ENCODE measurements around the genes SUN3 and VWC2.

DNA sequence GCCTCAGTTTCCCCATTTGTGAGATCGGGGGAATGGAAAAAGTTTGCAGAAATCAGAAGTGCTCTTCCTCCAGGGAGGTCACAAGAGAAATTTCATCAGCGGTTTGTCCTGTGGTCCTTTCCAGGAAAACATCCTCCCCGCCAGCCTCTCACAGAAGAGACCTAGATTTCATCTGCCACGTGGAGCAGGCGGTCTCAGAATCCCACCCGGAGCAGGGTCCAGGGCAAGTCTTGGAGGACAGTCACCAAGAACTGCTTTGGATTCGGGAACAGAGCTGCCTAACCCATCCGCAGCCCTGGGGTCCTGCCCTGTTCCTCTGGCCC, 882 bp upstream of the TNS3 start:
- PRO-cap, 2 experiments: no peak in any of the 2 experiments

DNA sequence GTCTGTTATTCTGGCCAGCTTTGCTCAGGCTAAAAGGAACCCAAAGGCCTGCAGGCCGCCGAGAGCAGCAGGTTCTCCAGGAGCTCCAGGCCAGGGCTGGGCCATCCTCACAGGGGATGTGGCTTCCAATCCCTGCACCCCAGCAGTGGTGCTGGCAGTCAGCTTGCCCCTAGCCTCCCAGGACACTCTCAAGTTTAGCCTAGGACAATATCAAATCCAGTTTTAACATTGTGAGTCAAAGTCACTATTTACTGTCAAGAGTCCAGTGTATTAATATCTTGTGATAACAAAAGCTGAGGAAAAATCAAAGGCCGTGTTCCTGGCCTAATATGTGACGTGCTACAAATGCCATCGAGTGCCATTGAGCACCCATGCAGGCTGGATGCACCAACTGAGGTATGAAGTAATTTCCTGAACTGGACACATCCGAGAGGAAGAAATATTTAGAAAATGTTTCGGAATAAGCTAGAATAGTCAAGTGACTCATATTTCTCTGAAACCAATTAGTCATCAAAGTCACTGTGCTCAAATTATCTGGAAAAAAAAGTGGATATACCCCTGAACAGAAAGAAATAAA, 6.9 kb downstream of the PKD1L1 start:
- PRO-cap, 2 experiments: no peak in any of the 2 experiments

GRCh38 chr7:47971176-47971547, 8.3 kb downstream of the HUS1 start:
- PRO-cap, 2 experiments: no peak in any of the 2 experiments

GRCh38 chr7:48028856-48029387, at the start of gene SUN3:
TSS of gene SUN3 (minus strand) at chr7:48029107.
- PRO-cap, 2 experiments: no peak in any of the 2 experiments

DNA sequence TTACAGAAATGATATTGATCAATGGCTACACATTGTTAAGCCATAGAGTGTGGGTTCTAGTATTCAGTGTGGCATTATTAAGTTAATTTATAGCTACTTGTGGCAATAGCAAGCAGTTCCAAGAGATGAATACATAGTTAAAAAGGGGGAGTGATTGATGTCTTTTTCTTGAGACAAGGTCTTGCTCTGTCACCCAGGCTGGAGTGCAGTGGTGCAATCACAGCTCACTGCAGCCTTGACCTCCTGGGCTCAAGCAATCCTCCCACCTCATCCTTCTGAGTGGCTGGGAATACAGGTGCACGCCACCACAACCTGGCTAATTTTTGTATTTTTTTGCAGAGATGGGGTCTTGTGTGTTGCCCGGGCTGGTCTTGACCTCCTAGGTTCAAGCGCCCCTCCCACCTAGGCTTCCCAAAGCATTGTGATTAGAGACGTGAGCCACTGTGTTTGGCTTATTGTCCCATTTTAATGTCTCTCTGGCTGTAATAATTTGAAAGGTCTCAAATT, 21.7 kb downstream of the UPP1 start:
- PRO-cap, 2 experiments: no peak in any of the 2 experiments

GRCh38 chr7:48200898-48201713, 29.8 kb downstream of the ABCA13 start:
- PRO-cap, 2 experiments: no peak in any of the 2 experiments

GRCh38 chr7:49773298-49774147, at the start of gene VWC2:
TSS of gene VWC2 (plus strand) at chr7:49773638.
- PRO-cap, 2 experiments: no peak in any of the 2 experiments

DNA sequence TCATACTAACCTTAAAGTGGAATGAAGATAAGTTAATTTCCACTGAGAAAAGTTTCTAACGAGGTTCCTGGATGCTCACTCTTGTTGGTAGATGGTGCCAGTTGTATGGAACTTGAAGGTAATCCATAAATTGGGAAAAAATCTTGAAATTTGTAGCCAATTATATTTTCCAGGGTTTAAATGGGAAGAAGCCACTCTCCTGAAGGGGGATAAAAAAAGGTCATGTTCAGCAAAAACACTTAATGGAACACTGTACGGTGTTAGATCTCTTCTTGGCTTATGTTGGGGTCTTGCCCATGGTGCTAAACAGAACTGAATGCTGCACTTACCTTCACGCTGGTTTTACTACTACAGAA, 24.5 kb downstream of the SPATA48 start:
- PRO-cap, 2 experiments: no peak in any of the 2 experiments

DNA sequence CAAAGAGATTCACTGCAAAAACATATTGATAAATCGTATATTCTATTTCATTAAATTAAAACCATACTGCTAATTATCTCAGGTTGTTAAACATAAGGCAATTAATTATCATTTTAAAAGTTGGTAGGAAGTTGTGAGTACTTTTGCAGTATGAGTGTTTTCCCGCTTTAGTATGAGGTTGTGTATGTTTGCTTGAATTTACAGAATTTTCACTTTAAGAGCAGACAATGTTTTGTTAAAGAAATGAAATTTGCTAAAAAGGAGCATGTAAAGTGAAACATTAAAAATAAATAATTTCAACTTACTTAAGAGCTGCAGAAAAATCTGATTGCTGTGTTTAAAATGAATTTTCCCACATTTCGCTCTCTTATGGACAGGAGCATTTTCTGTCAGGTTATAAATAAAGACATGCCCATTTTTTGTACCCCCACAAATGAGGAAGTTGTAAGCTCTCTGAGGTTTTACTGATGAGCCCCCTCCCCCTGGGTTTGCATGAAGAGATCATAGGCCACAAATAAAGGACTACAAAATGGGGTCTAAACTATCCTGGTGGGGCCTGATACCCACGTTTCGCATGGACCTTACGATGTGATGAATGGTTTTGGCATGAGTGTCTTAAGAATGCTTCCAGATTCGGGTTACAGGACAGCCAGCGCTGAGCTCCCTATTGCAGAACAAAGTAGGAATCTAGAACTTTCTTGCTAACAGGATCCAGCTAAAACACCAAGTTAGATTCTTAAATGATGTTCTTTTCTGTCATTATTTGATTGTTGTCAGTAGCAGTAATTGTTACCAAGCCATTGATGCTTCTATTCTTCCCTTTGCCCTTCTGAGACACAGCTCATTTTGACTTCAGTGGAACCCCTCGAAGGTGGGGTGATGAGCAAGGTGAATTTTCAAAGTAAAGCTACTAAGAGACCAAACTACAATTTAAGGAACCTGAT, 5.8 kb downstream of the IKZF1 start:
- PRO-cap, 2 experiments: no peak in any of the 2 experiments

GRCh38 chr7:50329849-50330598, 25.5 kb downstream of the IKZF1 start:
- PRO-cap, 2 experiments: no peak in any of the 2 experiments

GRCh38 chr7:50701998-50702407, 80.7 kb downstream of the GRB10 start:
- PRO-cap, 2 experiments: no peak in any of the 2 experiments

DNA sequence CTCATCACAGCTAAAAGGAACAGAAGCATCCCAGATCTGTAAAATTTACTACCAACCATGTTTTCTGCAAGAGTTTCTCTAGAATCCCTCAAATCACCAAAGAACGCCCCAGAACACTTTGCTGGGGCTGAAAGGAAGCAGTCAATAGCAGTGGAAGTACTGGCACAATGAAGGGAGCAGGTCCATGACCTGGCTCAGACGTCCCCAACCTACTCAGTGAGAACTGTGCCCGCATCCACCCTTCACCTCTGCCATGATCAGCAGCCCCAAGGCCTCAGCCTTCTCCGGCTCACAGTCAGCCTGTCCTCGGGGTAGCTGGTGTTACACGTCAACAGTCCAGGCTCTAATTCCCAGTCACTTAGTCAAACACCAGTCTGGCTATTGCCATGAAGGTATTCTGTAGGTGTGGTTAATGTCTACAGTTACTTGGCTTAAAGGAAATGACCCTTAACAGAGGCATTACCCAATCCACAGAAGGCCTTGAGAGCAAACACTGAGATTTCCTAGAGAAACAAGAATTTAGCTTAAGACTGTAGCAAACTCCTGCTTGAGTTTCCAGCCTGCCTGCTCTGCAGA, 49.2 kb downstream of the GRB10 start:
- PRO-cap, 2 experiments: no peak in any of the 2 experiments

- PRO-cap, 2 experiments: no peak in any of the 2 experiments
Measured at GRCh38 chr7:51027710-51028542, 245.2 kb upstream of the GRB10 start.

- PRO-cap, 2 experiments: no peak in any of the 2 experiments
Measured at GRCh38 chr7:51028543-51029666, 246.2 kb upstream of the GRB10 start.

DNA sequence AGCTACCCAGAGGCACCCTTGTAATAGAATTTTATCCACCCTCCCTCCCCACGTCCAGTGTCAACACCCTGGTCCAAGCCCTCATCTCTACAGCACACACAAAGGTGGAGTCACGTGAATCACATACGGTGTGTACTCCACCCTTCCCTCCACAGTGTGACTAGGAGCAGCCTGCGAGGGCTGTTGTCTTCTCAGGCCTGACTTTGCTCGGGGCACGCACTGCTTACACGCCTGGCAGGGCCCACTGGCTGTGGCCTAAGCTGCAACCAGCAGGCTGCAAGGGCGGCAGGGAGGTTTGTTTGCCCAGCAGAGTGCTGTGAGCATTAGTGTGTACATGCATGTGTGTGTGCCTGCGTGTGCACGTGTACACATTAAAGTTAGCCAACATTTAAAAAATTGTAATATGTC, 93.7 kb downstream of the COBL start:
- PRO-cap, 2 experiments: no peak in any of the 2 experiments

GRCh38 chr7:51255046-51255948, 61.3 kb downstream of the COBL start:
- PRO-cap, 2 experiments: no peak in any of the 2 experiments

- PRO-cap, 2 experiments: no peak in any of the 2 experiments
Measured at GRCh38 chr7:51263546-51264196, 52.9 kb downstream of the COBL start.

- PRO-cap, 2 experiments: no peak in any of the 2 experiments
Measured at GRCh38 chr7:51356927-51357797, 40.6 kb upstream of the COBL start.

DNA sequence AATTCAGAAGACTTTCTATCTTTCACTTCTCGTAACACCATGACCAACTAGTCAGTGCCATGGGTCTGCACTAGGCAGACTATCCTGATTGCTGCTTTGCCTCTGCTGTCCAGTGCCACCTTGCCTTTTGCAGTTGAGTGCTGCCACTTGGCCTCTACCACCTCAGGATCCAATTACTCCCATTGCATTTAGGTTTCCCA, 161.4 kb upstream of the POM121L12 start:
- PRO-cap, 2 experiments: no peak in any of the 2 experiments

- PRO-cap, 2 experiments: no peak in any of the 2 experiments
Measured at GRCh38 chr7:53811412-53811783, 730.8 kb upstream of the VSTM2A start.

All from Colon Carcinoma Metastatic in the Lung (tissue), 2 donors.